Metastatic Breast Carcinoma in the Brain (tissue), 10 donors: ENCODE measurements around the genes DOCK1, INSYN2A and PTPRE.

GRCh38 chr10:126905153-126905751, at the start of gene DOCK1:
Gene DOCK1, plus strand, starts transcription at chr10:126905428.
- PRO-cap, 10 experiments = peak in 10 of 10 experiments; most common plus-strand start chr10:126905480 (in 7); most common minus-strand start chr10:126905360 (in 6)

DNA sequence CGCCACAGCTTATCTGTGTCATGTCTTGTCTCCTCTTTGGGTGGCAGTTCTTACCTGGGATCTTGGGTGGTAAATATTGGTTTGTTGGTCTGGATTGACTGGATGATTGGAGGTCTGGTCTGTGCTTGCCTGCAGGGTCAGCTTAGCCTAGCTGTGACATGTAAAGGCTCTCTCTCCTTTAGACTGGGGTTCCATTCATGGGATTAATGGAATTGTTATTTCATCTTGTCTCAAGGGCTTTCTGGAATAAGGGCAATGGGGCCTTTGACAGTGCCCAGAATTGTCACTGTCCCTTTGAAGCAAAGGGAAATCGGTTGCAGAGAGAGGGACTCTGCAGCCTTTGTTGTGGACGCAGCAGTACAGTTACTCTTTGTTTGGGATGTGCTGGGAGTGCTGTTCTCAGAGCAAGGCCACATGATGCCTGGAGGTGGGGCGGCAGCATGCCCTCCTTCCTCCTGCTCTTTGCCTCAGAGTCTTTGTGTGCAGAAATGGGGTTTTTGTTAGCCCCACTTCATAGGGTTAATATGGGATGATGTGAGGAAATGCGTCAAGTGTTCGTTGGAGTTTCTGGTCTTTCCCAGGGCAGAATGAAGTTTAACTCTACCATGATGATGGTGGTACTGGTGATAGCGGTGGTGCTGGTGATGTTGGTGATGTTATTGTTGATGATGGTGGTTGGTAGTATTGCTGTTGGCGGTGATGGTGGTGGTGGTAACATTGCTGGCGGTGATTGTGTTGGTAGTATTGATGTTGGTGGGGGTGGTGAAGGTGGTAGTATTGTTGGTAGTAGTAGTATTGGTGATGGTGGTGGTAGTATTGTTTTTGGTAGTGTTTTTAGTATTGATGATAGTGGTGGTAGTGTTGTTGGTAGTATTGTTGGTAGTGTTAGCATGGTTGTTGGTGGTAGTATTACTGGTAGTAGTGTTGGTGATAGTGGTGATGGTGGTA, 45.3 kb downstream of the DOCK1 start:
- PRO-cap, 10 experiments = no peak in any of the 10 experiments

- PRO-cap, 10 experiments = peak in 8 of 10 experiments; most common plus-strand start chr10:127196499 (in 3); most common minus-strand start chr10:127196393 (in 6)
Observed at GRCh38 chr10:127195772-127196632, at the start of gene INSYN2A. Gene INSYN2A, minus strand, starts transcription at chr10:127196591.

- PRO-cap, 10 experiments = peak in 2 of 10 experiments; most common minus-strand start chr10:127197105 (in 2)
Observed at GRCh38 chr10:127196999-127197222, 520 bp upstream of the INSYN2A start.

DNA sequence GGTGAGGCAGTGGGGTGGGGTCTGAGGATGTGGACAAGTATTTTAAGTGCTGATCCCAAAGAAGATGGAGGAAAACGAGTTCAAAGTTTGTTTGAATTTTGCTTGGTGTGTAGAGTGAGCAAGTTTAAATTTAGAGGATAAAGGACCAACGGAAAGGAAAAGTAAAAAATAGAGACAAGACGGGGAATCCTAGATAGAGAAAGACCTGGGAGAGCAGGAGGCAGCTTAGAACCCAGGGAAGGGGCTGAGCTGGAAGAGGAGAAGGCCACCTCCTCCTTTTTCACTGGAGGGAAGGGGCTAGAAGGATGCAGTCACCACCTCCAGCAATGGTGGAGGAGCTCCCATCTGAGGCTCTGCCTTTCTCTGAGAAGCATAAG, 16.3 kb downstream of the FOXI2 start:
- PRO-cap, 10 experiments = no peak in any of the 10 experiments

- PRO-cap, 10 experiments = peak in 9 of 10 experiments; most common plus-strand start chr10:127907077 (in 9)
Observed at GRCh38 chr10:127906353-127907452, at the start of gene PTPRE. Gene PTPRE, plus strand, starts transcription at chr10:127907103.

- PRO-cap, 10 experiments = peak in 4 of 10 experiments; most common plus-strand start chr10:127977901 (in 4); most common minus-strand start chr10:127977723 (in 2)
Observed at GRCh38 chr10:127977380-127978019, 70.6 kb downstream of the PTPRE start.

DNA sequence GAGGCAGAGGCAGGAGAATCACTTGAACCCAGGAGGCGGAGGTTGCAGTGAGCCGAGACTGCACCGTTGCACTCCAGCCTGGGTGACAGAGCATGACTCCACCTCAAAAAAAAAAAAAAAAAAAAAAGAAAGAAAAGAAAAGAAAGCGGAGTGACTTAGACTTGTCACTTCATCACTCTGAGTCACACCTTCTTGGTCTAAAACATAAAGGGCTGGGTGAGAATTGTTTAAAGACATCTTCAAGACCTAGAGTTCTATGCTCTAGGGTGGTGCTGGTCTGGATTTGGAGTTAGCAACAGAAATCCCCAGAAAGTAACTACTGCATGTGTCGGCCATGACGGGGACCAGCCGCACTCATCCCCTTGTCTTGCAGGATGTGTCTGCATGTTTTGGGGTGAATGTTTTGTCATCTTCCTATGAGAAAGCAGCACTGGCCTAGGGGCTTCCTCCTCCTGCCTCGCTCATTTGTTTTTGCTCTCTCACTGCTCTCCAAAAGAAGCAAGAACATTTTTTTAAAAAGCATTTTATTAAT, 83.5 kb downstream of the PTPRE start:
- PRO-cap, 10 experiments = peak in 1 of 10 experiments; most common plus-strand start position 236 of the sequence (in 1)

DNA sequence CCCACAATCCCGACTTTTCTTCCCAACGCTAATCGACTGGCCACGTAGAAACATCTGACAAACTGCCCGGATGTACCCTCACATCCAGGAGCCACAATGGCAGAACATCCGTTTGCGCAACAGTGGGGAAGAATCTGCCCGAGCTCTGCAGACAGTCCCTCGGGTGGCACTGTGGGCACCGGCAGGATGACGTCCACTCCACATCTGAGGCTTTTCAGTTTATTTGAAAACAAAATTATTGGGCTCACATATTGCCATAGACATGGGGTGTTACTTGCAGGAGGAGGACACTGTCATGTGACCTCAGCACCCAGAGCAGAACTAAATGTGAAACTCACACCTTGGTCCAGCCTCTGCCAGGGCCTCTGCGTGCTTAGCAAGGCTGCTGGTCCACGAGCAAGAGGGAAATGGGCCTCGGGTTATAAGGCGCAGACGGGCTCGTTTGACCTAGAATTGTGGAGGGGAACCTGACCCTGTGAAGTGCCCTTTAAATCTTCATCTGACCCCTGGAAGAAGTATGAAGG, 84.0 kb downstream of the MKI67 start:
- PRO-cap, 10 experiments = no peak in any of the 10 experiments

DNA sequence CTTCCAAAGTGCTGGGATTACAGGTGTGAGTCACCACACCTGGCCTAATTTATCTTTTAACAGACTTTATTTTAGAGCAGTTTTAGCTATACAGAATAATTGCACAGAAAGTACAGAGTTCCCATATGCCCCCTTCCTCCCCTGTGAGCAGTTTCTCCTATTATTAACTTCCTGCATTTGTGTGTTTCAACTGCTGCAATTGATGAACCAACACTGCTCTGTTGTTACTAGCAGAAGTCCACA, 72.3 kb downstream of the MKI67 start:
- PRO-cap, 10 experiments = no peak in any of the 10 experiments

GRCh38 chr10:128055286-128055837, 70.9 kb downstream of the MKI67 start:
- PRO-cap, 10 experiments = no peak in any of the 10 experiments

DNA sequence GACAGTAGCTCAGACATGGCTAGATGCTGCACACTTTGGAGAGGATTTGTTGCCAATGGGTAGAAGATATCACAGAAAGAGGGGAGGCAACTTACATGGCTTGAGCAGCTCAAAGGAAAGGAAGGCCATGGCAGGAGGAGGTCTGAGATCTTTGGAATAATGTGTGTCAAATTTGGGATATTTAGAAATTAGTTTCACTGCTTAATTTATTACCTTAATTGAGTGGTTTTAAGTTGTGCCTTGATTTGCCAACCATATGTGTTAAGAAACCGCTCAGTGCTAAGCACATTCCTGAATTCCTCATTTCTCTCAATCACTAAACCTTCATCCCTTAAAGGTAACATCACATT, 68.5 kb downstream of the MKI67 start:
- PRO-cap, 10 experiments = no peak in any of the 10 experiments

- PRO-cap, 10 experiments = no peak in any of the 10 experiments
Observed at GRCh38 chr10:128065177-128065482, 61.1 kb downstream of the MKI67 start.

- PRO-cap, 10 experiments = no peak in any of the 10 experiments
Observed at GRCh38 chr10:128072978-128073647, 53.1 kb downstream of the MKI67 start.

DNA sequence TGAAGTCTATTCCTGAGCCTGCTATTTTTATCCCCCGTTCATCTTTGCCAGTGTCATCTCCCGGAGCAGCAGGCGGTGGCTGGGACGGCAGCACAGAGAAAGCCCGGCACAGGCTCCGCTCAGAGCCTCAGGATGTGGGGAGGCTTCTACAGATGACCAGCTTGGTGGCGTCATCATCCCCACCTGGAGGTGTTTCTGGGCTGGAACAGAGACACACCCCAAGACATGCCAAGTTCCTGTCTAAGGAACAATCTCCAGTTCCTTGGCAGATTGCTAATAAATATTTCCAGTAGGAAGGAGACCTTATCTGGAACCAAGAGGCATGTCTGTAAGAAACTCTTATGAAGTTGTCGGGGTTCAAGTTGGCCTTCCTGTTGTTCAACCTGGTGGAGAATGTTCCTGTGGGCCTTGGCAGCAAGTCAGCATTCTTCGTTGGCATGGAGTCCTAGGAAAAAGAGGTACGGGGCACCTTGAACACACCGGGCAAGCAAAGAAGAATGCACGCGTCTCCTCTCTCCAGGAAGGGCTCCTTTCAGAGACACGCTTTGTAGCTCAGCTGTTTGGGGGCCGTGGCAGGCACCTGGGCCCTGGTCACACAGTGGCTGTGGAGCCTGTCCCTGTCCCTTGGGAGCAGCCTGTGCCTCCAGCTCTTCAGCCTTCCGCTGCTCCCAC, 552.2 kb upstream of the MGMT start:
- PRO-cap, 10 experiments = no peak in any of the 10 experiments

DNA sequence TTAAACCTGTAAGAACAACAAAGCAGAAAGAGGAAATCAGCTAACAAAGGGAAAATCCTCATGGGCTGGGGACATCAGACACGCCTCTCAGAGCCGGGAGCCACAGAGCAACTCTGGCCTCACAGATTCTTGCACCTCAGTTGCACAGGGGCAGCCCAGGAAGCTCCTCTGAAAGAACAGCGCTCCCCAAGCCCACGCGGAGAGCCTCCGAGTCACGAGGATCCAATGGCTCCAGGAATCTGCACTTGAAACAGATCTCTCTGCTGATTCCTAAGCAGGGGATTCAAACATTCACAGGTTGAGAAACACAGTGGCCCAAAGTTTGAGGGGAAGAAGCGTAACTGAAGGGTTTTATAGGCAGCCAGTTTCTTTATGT, 213.2 kb upstream of the MGMT start:
- PRO-cap, 10 experiments = no peak in any of the 10 experiments

DNA sequence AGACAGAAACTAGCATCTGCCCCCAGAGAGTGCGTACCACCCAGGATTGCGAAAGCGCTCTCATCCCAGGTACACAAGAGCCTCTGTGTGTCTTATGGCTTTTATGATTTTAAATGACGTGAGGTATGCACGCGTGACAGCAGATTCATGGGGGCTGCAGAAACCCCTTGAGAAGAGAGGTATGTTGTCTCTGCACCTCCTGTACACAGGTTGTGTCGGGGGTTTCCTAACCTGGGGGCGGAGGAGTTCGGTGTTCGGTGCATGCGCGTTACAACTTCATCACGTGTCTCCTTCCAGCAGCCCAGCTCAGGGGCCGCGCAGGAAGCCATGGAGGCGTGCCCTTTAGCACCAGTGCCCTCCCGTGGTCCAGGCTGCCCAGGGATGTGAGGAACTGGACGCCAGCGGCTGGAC, 186.5 kb downstream of the EBF3 start:
- PRO-cap, 10 experiments = no peak in any of the 10 experiments

- PRO-cap, 10 experiments = no peak in any of the 10 experiments
Observed at GRCh38 chr10:129962594-129963273, 1.3 kb downstream of the EBF3 start.

DNA sequence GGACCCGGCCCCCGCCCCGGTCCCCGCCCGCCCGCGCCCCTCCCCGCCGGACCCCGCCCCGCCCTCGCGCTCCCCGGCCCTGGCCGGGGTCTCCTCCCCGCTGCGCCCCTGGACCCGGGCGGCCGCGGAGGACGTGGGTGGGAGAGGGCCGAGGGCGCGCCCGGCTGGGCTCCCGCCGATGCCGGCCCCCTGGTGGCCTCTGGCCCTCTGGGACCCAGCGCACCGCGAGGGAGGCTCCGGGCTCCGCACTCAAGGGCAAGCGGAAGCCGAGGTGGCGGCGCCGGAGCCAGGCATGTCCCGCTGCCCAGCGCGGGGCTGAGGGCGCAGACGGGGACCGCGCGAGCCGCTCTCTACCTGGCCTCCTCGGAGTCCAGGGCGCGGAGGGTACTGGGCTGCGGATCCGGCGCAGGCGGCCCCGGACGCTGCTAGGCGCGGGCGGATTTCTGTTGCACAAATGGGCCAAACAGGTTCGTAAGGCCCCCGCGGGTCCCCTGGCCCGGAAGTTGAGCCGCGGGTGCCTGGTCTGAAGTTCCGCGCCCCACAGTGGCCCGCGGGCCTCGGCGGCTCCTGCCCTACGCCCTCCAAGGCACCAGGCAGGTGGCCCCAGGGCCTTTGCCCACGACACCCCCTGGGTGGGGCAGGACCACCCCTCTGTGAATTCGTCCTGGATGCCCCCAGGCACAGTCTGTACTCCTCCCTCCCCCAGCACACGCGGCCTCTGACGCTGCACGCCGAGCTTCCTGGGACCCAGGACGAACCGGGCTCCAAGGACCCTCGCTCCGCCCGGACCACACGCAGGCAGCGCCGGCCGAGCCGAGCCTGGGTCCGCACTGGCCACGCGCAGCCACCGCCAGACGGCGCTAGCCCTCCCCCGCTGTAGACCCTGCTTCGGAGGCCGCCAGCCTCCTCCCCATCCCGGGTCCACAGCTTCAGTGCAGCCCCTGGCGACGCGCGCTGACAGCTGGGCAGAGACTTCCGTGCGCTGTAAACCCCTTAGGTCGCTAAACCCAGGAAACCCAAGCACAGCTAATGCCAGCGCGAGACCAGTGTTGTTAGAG, 616 bp upstream of the TCERG1L start:
- PRO-cap, 10 experiments = no peak in any of the 10 experiments

DNA sequence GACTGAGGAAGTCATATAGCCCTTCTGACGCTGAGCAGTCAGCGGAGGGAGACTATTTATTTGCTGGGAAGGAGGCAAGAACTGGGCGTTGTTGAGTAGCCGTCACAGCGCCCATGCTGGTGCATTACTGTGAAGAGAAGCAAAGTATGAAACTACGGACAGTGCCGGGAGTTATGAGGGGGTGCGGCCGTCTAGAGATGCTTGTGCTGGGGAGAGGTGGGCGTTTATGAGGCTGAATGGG, 48.5 kb upstream of the TCERG1L start:
- PRO-cap, 10 experiments = no peak in any of the 10 experiments